ENCODE measurements around the genes TIMM23 and RBP3.

DNA sequence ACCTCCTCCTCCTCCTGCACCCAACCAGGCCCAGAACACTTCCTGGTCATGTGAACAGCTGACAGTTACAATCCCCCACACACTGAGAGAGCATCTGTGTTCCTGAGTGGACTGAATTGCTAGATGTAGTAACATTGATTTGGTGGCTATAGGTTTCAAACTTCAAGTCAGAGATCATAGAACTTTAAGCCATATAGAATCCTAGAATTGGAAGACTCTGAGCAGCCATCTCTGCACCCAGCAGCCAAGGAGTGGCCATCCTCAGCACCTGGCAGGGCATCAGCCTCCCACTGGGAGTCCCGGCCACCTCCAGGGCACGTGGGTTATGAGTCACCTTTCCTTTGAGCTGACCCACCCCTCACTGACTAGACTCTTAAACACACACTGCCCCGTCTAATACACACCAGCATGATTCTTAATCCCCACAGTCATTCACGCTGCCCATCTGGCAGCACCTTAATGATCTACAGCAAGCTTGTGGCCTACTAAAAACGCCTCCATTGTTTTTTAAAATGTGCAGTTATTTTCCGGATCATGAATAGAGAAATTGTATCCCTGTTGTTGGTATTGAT, 52.1 kb downstream of the ALOX5 start:
- RRBS, result no CpG with 5 or more reads among the region's 6 CpGs

- RRBS, result no CpG with 5 or more reads among the region's 11 CpGs
Observed at GRCh38 chr10:45454101-45454870, 80.3 kb downstream of the ALOX5 start.

GRCh38 chr10:45625964-45626255, 46.7 kb downstream of the ZFAND4 start:
- RRBS, result no CpG with 5 or more reads among the region's 3 CpGs

GRCh38 chr10:45972190-45973194, at the start of gene TIMM23:
Gene TIMM23 (plus strand): TSS chr10:45972489.
- RRBS, result no CpG with 5 or more reads among the region's 63 CpGs

- RRBS, result no CpG with 5 or more reads among the region's 6 CpGs
Observed at GRCh38 chr10:46019765-46020419, 10.5 kb downstream of the NCOA4 start.

DNA sequence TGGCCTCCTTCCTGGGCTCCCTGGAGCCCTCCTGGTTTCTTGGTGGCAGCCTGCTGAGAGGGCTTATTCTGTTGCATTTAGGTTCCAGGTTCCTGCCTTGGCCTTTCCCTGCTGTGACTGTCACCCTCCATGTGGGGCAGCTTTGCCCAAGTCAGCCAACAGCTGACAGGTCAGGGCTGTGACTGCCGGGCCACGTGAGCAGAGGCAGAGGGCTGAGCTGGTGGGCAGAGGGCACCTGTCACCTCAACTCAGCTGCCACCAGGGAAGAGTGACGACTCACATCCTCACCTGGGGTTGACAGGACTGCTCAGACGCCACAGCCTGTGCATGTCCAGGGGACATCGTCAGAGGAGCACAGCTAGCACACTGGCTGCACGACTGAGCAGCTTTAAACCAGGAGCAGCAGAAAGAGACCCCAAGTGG, 45.4 kb upstream of the MSMB start:
- RRBS, result no CpG with 5 or more reads among the region's 6 CpGs

DNA sequence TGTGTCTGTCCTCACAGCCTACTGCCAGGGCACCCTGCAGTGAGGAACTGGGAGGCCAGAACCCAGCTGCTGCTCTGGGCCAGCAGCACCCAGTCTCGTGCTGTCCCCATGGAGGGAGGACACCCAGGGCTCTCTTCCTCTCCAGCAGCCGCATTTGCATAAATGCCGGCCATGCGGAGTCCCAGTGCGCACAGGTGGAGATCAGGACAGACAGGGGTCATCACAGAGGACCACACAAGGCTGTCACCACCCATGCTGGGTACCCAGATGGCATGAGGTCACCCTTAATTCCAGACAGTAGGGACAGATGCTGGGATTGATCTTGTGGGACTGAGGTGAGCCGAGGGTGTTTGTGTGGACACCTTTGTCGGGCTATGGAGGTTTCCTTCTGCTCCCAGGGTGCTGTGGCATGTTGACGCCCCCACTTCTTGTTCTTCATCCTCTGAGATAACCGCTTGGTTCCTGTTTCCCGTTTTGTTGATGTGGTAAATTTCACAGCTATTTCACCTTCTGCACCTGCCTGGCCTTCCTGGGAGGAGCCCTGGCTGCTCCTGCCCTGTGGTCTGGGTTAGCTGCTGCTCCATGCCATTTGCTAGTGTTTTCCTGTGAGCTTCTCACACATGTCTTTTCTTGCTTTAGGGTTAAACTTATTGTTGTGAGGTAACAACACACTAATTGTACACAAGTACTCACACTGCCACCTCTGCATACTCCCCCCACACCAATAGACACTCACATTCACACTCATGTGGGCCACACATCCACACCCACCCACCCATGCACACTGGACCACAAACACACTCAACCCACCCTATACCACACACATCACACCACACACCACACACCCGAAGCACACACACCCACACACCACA, 46.3 kb upstream of the MSMB start:
- RRBS, result no CpG with 5 or more reads among the region's 11 CpGs

DNA sequence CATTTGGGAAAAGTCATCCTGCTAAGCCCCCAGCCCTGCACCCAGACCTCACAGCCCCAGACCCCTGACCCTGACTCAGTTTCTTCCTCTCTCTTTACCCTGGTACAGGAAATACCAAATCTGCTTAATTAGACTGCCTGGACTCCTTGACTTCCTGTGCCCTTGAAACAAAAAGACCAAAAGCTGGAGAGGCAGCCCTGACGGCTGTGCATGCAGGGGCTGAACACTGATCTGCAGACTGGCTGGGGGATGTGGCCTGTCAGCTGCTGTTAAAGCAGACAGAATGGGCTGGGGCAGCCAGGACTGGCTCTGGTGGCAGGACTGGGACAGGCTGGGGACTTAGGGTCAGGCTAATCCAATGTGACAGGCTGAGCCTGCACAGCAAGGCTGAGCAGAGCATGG, 14.8 kb upstream of the ANTXRL start:
- RRBS, result no CpG with 5 or more reads among the region's 1 CpG

- RRBS, result no CpG with 5 or more reads among the region's 45 CpGs
Observed at GRCh38 chr10:46397959-46398800, 22.6 kb downstream of the ANXA8L1 start.

DNA sequence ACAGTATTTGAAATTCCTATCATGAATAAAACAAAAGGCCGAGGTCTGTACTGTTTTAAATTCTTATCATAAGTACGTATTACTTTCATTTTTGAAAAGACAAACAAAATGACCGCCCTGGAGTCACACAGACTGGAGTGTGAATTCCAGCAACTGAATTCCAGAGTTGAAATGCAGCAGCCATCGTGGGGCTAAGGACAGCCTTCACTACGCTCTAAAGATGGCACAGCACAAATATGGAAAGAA, 16.5 kb downstream of the GPRIN2 start:
- RRBS, result no CpG with 5 or more reads among the region's 5 CpGs

DNA sequence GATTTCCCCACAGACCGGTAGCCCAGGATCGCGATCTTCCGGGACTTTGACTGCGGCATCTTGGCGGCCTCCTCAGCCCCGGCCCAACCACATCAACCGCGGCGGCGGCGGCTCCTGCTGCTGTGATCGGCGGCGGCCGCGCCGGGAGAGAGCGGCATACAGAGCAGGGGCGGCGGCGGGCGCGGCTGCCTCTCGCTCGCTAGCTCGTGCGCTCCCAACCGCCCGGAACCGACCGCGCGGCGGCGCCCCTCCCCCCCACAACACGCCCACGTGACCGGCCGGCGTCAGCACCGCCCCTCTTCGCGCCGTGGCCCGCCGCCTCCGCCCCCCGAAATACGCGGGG, 56.5 kb downstream of the SYT15 start:
- RRBS, result no CpG with 5 or more reads among the region's 51 CpGs

- RRBS, result no CpG with 5 or more reads among the region's 15 CpGs
Observed at GRCh38 chr10:47023231-47023768, 112.1 kb downstream of the PTPN20 start.

DNA sequence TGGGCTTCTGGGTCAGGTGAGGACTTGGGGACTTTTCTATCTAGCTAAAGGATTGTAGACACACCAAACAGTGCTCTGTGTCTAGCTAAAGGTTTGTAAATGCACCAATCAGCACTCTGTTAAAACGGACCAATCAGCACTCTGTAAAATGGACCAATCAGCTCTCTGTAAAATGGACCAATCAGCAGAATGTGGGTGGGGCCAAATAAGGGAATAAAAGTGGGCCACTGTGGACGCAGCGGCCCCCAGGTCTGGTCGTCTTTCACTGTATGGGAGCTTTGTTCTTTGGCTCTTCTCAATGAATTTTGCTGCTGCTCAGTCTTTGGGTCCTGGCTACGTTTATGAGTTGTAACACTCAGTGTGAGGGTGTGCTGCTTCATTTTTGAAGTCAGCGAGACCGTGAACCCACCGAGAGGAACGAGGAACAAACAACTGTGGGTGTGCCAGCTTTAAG, 171.1 kb downstream of the PTPN20 start:
- RRBS, result no CpG with 5 or more reads among the region's 9 CpGs

- RRBS, result no CpG with 5 or more reads among the region's 4 CpGs
Observed at GRCh38 chr10:47348224-47348591, at the start of gene RBP3. Gene RBP3 (plus strand): TSS chr10:47348363.

GRCh38 chr10:47551739-47552204, 28.3 kb upstream of the AGAP9 start:
- RRBS, result no CpG with 5 or more reads among the region's 2 CpGs

GRCh38 chr10:48317083-48317629, 10.7 kb downstream of the MAPK8 start:
- RRBS, result no CpG with 5 or more reads among the region's 7 CpGs

DNA sequence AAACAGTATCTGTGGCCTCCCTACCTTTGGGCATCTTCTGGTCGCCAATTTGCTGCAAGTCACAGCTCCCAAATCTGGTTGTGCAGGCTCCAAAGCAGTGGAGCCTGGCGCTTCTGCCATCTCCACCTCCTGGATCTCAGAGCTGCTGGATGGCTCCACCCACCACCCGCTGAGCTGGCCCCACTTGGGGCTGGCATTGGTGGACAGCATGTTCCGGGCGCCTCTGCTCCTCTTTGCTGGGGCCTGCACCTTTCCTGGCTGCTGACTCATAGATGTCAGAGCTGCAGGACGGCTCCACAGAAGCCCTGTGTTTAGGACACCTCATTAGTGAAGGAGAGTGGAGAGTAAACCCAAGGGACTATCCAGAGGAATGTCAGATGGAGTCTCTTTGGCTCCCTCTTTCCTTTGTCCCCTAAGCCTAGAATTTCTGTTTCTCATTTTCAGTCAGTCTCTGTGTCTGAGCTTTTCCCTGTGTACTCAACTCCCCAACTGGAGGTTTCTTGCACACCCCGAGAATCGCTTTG, 27.4 kb downstream of the MAPK8 start:
- RRBS, result no CpG with 5 or more reads among the region's 8 CpGs

DNA sequence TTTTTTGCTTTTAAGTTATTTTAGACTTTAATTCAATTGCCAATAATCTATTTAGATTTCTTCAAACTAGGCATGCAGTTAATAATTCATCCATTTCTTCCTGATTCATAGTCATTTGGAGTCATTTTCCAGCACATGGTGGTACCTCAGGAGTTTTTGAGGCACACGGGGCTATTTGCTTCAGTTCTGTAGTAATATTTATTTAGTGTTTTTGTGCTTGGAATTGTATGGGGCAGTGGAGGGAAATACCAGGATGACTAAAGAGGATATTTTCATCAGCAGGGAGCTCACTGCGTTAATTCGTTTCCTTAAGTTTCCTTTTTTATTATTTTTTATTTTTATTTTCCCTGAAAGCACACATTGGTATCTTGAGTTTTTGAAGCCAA, 57.5 kb downstream of the MAPK8 start:
- RRBS, result no CpG with 5 or more reads among the region's 3 CpGs

DNA sequence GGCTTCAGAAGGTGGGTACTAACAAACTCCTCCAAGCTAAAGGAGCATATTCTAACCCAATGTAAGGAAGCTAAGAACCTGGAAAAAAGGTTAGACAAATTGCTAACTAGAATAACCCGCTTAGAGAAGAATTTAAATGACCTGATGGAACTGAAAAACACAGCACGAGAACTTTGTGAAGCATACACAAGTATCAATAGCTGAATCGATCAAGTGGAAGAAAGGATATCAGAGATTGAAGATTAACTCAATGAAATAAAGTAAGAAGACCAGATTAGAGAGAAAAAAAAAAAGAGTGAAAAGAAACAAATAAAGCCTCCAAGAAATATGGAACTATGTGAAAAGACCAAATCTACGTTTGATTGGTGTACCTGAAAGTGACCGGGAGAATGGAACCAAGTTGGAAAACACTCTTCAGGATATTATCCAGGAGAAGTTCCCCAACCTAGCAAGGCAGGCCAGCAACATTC, 66.0 kb downstream of the MAPK8 start:
- RRBS, result no CpG with 5 or more reads among the region's 5 CpGs

GRCh38 chr10:48523304-48524005, 81.4 kb downstream of the ARHGAP22 start:
- RRBS, result 3% methylated on average over 19 of the region's 57 CpGs